ENCODE results near the genes FRRS1, LRRC39, AMY2A and AMY1A.

DNA sequence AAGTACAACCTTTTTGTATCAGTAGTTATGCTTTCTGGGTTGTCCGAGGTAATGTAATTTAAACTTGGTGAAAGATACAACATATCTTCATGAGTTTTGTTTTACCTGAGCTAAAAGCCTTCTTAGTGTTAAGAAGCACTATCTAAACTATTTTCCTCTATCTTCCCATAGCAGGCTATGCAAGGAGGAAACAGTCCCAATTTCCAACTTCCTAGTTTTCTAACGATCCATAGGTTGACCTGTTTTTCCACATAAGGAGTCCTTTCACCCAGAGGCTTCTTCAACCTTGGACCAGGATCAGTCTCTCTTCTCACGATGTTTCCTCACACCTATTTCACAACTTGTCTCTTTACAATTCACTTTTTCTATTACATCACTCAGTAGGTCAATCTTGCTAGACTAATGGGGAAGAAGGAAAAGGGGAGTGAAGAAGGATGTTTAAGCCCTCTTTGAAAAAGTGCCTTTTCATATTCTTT lies 15.8 kb downstream of the PALMD start:
- RRBS: no CpG with 5 or more reads among the region's 3 CpGs

- RRBS: no CpG with 5 or more reads among the region's 3 CpGs
These were observed 16.8 kb downstream of the PALMD start for GRCh38 chr1:99662594-99663174.

- RRBS: no CpG with 5 or more reads among the region's 4 CpGs
These were observed 37.9 kb downstream of the FRRS1 start for GRCh38 chr1:99728417-99729142.

DNA sequence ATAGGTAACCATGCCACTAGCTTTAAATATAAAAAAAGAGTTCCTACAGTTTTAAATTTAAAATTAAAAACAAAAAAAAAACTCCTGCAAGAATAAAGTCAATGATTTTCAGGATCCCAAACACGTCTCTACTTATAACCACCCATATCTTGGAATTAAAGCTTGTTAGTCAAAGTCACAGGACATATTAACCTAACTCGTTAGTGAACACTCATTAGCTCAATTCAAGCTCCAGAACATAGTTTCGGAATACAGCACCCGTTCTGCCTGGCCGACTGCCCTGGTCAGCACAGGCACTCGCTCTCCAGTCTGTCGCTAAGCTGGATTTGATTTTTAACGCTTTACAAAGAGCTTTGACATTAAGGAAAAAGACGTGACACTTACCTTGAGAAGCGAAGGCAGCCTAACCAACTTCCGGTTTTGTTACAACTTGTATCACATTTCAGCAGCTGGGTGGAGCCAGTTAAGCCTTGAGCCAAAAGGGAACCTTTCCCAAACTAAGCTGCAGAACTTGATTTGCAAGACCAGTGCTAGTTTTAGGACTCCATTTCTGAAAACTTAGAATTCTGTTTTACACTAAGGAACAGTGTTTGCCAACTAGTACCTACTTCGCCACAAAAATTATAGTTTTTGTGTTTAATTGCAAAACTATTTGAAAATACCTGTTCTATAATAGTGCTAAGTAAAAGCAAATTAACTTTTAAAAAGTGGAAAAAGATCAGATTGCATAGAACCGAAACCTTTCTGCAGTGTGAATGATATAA lies at the start of gene FRRS1:
Gene FRRS1 (minus strand): TSS at position 413 of the 764 bp plus-strand sequence.
- RRBS: no CpG with 5 or more reads among the region's 13 CpGs

GRCh38 chr1:99900449-99901030 lies 50.4 kb downstream of the AGL start:
- RRBS: no CpG with 5 or more reads among the region's 4 CpGs

- RRBS: no CpG with 5 or more reads among the region's 10 CpGs
These were observed 46.9 kb downstream of the SASS6 start for GRCh38 chr1:100085328-100086647.

- RRBS: no CpG with 5 or more reads among the region's 5 CpGs
These were observed at the start of gene LRRC39 for GRCh38 chr1:100178136-100178456. LRRC39 (minus strand) TSS chr1:100178256.

DNA sequence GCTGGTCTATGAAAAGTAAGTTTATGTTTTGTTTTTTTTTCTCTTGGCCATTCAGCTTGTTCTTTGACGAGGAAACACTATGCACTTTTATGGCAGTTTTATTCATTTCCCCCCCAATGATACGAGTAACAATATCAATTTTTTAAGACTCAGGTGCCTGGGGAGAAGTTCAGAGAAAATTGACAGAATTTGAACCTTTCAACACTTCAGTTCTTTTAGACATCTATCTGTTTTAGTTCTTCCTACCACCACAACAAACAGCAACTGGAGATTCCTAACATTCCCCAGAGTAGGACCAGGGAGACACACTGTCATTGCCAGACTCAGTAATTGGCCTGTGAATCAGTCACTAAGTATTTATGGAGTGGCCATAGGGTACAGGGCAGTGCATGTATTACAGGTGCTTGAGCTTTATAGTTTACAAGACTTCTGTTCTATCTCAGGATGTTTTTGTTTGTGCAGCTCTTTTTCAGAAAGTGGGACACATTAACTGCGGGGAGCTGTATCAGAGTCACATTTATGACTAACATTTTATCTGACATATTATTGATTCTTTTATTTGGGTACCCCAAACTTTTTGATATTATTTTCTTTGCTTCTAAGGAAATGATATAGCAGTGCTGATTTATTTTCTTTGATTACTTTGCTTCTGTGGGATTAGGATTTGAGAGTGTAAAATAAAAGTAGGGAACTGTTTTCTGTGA lies 1.7 kb downstream of the CDC14A start:
- RRBS: no CpG with 5 or more reads among the region's 3 CpGs

GRCh38 chr1:100412879-100413590 lies 60.7 kb downstream of the CDC14A start:
- RRBS: no CpG with 5 or more reads among the region's 7 CpGs

DNA sequence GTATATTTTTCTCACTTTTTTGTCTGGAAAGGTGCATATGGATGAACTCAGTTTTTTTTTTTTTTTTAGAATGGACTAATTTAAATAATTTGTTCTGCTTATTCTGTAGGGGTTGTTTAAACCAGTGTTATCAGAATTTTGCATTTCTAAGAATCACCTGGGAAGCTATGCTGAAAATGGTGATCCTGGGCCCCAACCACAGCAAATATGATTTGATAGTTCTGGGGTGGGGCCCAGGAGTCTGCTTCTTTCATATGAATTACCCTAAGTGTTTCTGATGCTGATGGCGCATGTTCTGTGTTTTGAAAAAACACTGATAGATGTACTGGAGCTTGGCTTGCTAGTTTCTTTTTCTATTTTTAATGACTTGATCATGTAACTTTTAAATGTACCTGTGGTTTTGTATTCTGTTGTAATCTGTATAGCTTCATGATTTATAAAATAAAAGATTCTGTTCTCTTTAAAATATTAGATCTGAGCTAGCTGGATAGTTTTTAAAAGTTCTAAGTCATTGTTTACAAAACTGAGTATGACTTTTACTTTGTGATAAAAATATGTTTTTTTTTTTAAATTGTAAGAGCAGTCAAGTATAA lies 89.4 kb downstream of the CDC14A start:
- RRBS: no CpG with 5 or more reads among the region's 1 CpG

DNA sequence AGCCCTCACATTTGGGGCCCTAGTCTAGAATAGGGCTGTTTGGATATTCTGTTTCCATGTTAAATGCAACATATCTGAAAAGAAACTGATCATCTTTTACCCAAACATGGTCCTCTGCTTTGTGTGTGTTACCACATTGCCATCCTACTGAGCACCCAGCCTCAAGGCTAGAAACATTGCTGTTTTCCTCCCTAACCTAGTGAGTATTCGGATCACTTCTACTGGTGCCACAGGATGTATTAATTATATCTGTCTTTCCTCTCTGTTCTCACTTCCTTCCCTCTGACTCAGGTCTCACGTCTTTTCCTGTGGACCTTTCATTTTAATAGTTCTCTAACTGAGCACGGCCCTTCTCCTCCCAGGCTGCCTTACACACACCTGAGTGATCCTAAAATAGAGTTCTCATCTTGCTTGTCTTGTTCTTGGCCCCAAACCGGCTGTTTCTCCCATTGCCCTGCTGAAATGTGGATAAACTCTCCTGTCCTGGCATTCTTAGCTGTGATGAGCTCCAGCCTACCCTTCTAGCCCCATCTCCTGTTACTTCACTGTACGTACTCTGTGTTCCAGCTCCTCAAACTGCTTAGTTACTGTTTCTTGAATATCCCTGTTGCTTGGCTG lies 91.8 kb downstream of the CDC14A start:
- RRBS: no CpG with 5 or more reads among the region's 5 CpGs

DNA sequence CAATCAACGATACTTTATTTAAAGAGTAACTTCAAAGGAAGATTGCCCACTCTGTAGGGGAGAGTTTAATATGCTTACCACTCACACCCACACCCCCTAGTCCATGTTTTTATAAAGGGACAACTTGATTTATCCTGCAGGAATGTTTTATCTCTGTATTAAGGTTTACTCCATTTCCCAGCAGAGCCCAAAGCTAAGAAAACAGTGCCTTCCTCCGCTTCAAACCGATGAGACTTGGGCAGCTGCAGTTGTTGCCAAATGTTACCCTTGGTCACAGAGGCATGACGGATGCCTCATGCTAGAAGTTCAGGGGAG lies 61.5 kb upstream of the VCAM1 start:
- RRBS: no CpG with 5 or more reads among the region's 4 CpGs

- RRBS: no CpG with 5 or more reads among the region's 2 CpGs
These were observed 47.3 kb downstream of the EXTL2 start for GRCh38 chr1:100847196-100847925.

GRCh38 chr1:101111704-101112569 lies 86.4 kb upstream of the DPH5 start:
- RRBS: no CpG with 5 or more reads among the region's 7 CpGs

DNA sequence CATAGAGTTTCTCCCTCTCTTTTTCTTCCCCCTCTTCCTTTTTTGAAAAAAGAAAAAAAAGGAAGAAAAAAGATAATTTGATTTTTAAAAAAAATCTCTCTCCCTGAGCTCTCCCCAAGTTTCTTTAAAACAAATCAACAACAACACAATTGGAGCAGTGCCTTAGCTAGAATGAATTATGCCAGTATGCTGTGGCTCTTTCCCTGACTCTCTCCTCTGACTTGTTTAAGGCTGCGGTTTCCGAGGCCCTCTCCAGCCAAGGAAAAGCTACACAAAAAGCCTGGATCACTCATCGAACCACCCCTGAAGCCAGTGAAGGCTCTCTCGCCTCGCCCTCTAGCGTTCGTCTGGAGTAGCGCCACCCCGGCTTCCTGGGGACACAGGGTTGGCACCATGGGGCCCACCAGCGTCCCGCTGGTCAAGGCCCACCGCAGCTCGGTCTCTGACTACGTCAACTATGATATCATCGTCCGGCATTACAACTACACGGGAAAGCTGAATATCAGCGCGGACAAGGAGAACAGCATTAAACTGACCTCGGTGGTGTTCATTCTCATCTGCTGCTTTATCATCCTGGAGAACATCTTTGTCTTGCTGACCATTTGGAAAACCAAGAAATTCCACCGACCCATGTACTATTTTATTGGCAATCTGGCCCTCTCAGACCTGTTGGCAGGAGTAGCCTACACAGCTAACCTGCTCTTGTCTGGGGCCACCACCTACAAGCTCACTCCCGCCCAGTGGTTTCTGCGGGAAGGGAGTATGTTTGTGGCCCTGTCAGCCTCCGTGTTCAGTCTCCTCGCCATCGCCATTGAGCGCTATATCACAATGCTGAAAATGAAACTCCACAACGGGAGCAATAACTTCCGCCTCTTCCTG lies 2.0 kb downstream of the S1PR1 start:
- RRBS: 19% methylated on average over 4 of the region's 29 CpGs

- RRBS: no CpG with 5 or more reads among the region's 3 CpGs
These were observed 5.5 kb downstream of the S1PR1 start for GRCh38 chr1:101242083-101242870.

- RRBS: no CpG with 5 or more reads among the region's 5 CpGs
These were observed 71.2 kb downstream of the S1PR1 start for GRCh38 chr1:101307911-101308428.

- RRBS: no CpG with 5 or more reads among the region's 4 CpGs
These were observed 263.4 kb upstream of the OLFM3 start for GRCh38 chr1:102260190-102260503.

- RRBS: no CpG with 5 or more reads among the region's 5 CpGs
These were observed at the start of gene AMY2A for GRCh38 chr1:103617339-103617741. AMY2A (plus strand) TSS chr1:103617427.

GRCh38 chr1:103655499-103655932 lies at the start of gene AMY1A:
AMY1A (plus strand) TSS chr1:103655760.
- RRBS: no CpG with 5 or more reads among the region's 10 CpGs